Cytotoxic T cell (primary cell): ENCODE measurements around the gene MAPK12.

DNA sequence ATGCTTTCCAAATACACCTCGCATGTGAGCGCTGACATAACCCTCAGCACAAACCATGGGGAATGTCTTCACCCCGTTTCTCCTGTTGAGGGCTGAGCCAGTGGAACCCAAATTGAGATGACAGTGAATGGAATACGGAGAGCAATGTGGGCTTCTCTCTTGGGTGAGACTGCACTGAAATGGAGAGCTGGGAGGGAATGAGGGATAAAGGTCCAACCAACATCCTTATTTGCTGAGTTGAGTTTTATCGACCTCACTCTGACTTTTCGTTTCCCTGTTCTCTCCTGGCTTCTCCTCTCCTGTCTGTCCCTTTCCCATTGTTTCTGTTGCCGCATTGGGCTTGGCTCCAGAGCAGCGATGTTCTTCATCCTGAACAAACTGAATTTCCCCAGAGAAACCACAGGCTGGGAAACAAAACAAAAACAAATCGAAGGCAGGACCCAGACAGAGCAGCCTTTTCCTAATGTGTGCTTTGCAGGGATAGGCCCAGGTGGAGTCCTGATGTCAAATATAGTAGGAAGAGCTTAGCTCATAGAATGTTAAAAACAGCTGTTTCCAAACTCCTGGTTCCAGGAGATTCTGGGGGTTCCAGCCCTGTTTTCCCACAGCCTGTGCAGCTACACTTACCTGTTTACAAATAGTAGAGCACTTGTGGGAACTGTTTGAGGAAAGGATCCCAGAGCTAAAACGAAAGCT, 30.0 kb downstream of the MOV10L1 start:
- PRO-cap, 2 experiments = no peak in any of the 2 experiments

GRCh38 chr22:50146901-50147422, 23.6 kb upstream of the PANX2 start:
- PRO-cap, 2 experiments = no peak in any of the 2 experiments

- PRO-cap, 2 experiments = peak in 2 of 2 experiments; most common plus-strand start chr22:50248014 (in 1); most common minus-strand start chr22:50247887 (in 1)
These were observed 3.0 kb upstream of the TUBGCP6 start for GRCh38 chr22:50247640-50248425.

DNA sequence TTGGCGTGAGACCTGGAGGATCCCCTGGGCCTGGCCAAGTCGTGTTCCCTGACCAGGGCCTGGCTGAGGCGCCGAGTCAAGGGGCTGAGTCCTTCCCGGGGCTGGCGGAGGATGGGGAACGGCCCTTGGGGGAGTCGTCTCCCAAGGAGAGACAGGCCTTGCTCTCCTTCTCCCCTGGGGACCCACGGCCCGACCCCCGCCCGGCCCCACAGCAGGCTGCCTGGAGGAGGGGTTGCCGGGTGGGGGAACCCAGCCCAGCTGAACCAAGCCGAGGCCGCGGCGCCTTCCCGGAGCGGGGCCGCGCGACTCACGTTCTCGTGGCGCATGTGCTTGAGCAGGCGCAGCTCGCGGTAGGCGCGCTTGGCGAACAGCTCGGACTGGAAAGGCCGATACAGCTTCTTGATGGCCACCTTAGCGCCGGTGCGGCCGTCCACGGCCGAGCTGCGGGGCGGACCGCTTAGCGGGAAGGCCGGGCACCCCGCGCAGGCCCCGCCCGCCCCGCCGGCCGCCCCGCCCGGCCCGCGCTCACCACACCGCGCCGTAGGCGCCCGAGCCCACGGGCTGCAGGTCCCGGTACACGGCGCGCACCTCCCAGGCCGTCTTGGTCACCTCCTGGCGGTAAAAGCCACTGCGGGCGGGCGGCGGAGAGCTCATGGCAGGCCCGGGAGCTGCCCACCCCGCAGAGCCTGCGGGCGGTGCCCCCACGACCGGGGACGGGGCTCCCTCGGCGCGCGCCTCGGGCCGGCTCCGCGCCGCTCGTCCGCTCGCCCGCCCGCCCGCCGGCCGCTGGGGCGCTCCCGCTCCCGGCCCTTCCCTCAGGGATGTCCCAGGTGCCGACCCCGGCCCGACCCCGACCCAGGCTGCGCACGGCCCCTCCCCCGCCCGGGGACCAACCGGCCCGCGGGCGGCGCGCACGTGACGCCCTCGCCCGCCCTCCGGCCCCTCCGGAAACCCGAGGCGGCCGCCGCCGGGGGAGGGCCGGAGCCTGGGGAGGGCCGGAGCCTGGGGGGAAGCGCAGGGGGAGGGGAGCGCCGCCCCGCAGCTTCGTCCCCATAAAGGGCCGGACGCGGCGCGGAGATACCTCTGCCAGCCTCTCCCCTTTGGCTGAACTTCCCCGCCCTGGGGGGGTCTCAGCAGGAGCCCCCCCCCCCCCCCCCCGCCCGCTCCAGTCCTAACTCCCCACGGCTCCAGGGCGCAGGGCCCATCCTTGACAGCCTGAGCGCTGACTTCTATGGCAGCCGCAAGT, at the start of gene MAPK12:
Gene MAPK12, minus strand, starts transcription at position 828 of the 1,246 bp plus-strand sequence.
- PRO-cap, 2 experiments = no peak in any of the 2 experiments

DNA sequence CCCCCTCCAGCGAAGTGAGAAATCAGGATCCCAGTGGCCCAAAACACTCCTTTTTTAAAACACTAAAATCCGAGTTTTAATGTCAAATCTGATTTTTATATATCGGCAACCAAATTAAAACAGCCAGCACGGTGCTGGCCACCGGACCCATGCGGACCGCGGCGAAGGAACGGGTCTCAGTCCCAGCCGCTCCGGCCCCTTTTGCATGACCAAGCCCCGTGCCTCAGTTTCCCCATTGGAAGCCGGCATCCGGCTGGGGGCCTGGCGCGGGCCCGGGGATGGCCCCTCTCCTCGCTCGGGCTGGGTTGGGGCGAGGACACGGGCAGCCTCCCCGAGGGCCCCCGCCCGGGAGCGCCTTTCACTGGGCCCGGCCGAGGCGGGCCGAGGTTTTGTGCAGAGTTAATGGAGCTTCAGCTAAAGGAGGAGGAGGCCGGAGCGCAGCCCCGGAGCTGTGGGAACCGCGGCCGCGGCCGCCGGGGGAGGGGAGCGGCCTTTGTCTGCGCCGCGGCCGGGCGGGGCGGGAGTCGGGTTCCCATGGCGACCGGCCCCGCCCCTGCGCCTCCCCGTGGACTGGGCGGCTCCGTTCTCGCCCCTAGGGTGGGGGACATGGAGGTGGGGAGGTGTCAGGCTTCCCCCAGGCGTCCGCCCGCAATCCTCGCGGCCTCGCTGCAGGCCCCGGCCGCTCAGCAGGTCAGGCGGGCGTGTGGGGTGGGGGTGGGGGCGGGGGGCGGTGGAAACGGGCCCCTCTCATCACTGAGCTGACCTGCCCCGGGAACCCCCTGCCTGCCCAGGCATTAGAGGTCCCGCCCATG, 1.3 kb upstream of the MAPK11 start:
- PRO-cap, 2 experiments = no peak in any of the 2 experiments

- PRO-cap, 2 experiments = no peak in any of the 2 experiments
These were observed 14.8 kb downstream of the PLXNB2 start for GRCh38 chr22:50292538-50293100.

DNA sequence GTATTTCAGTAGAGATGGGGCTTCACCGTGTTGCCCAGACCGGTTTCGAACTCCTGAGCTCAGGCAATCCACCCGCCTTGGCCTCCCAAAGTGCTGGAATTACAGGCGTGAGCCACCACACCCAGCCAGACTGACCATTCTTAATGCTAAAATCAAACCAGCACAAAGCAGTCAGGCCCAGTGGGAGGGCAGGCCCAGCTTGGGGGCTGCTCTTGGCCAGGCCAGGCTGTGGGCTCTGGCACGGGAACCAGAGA, 8.7 kb downstream of the PLXNB2 start:
- PRO-cap, 2 experiments = no peak in any of the 2 experiments

- PRO-cap, 2 experiments = no peak in any of the 2 experiments
These were observed 48.7 kb downstream of the PPP6R2 start for GRCh38 chr22:50391721-50392243.

- PRO-cap, 2 experiments = no peak in any of the 2 experiments
These were observed 56.9 kb downstream of the PPP6R2 start for GRCh38 chr22:50399822-50400564.

- PRO-cap, 2 experiments = no peak in any of the 2 experiments
These were observed 38.2 kb downstream of the SBF1 start for GRCh38 chr22:50436428-50437328.

- PRO-cap, 2 experiments = no peak in any of the 2 experiments
These were observed 13.8 kb downstream of the SBF1 start for GRCh38 chr22:50460958-50461471.

DNA sequence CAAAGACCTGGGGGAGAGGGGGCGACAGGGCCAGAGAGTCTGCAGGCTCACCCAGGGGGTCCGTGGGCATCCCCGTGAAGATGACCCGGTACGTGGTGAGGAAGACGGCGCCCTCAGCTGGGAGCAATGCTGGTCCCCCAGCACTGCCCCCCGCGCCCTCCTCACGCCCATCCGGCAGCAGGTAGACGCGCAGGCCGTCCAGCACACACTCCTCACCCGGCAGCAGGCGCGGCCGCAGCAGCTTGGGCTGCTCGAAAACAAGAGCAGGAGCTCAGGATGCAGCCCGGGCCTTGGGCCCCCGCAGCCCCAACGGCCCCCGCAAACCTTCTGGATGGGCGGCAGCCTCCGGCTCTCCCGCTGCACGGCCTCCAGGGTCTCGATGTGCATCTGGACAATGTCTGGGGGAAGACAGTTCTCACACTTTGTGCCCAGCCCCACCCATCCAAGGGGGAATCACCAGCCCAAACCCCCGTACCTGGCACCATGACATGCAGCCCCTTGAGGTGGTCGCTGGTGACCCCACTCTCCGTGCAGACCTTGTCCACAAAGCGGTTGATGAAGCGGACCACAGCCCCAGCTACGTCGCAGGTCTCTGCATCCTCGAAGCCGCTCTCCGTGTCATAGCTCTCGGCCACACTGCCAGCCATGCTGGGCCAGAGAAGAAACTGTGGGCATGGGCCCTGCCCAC, 13.2 kb downstream of the SBF1 start:
- PRO-cap, 2 experiments = no peak in any of the 2 experiments

DNA sequence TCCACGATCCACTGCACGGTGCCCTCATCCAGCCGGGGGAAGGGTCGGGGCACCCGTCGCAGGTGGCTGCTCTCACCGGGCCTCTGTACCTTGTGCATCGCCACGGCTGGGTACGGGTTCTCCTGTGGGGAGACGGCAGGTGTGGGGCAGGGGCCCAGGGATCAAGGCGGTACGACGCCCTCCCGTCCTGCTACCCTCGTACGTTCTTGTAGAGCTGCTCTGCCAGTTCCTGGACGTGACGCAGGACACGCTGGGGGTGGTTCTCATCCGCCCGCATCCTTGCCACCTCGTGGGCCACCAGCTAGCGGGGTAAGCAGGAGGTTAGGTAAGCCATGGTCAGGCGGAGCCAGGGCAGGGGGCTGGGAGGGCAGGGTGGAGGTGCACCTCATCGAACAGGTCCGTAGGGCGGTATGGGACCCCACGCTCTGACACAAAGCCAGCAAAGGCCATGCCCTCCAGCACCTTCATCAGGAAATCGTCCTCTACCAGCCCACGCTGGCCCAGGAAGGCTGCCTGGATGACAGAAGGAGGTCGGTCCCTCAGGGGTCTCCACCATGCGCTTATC, 10.1 kb downstream of the SBF1 start:
- PRO-cap, 2 experiments = no peak in any of the 2 experiments

GRCh38 chr22:50481633-50482774, 661 bp downstream of the ADM2 start:
- PRO-cap, 2 experiments = no peak in any of the 2 experiments

GRCh38 chr22:50523652-50523909, 1.8 kb downstream of the SCO2 start:
- PRO-cap, 2 experiments = no peak in any of the 2 experiments

GRCh38 chr22:50548373-50549276, 2.9 kb downstream of the KLHDC7B start:
- PRO-cap, 2 experiments = peak in 2 of 2 experiments; most common plus-strand start chr22:50548726 (in 2); most common minus-strand start chr22:50548723 (in 2)

DNA sequence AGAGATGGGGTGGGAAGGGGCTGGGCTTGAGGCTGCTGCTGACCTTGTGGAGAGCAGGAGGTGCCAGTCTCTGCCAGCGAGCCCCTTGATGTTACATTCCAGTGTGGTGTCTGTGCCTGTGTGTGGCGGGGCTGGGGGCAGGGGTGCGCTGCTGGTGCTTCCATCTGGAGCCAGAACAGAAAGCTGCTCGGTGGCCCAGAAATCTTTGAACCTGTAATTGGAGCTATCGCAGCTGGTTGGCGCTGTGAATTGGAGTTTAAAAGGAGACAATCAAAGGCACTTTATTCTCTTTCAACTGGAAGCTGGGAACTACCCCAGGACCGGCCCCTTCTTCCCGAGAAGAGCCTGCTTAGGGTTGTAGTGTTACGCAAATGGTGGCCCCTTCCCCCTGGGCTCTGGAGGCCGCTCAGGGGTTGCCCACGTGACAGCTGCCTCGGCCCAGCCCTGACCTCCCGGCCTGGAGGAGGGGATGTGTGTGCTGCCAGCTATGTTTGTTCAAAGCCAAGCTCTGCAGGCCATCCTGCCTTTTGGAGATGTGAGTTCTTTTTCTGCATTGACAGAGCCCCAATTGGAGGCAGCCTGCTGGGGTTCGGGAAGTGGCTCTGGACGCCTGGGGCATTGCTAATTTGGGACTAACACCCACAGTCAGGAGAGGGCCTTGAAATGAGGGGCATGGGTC, 13.9 kb upstream of the ARSA start:
- PRO-cap, 2 experiments = no peak in any of the 2 experiments

DNA sequence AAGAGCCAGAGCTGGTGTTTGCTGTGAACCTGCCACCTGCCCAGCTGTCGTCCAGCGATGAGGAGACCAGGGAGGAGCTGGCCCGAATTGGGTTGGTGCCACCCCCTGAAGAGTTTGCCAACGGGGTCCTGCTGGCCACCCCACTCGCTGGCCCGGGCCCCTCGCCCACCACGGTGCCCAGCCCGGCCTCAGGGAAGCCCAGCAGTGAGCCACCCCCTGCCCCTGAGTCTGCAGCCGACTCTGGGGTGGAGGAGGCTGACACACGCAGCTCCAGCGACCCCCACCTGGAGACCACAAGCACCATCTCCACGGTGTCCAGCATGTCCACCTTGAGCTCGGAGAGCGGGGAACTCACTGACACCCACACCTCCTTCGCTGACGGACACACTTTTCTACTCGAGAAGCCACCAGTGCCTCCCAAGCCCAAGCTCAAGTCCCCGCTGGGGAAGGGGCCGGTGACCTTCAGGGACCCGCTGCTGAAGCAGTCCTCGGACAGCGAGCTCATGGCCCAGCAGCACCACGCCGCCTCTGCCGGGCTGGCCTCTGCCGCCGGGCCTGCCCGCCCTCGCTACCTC, 16.3 kb upstream of the ACR start:
- PRO-cap, 2 experiments = no peak in any of the 2 experiments

DNA sequence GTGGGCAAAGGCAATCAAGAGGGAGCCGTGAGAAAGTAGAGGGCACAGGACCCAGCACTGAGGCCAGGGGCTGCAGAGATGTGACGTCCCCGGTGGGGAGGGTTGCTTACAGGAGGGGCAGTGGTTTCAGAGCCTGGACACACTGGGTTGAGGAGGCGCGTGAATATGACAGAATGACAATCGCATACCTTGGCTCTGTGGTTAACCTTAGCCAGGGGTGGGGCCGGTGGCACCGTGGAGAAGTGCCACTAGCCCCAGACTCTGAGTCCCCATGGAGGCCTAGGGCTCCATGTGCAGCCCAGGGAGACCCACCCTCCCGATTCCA, 3.7 kb upstream of the ACR start:
- PRO-cap, 2 experiments = no peak in any of the 2 experiments